Osteocyte (in vitro differentiated cells): ENCODE data around the genes LZTS2, LBX1, FBXW4, OGA and ARMH3.

GRCh38 chr10:100893919-100894429 is 18.8 kb upstream of the SLF2 start:
- PRO-cap: no peak

GRCh38 chr10:100895218-100895997 is 17.4 kb upstream of the SLF2 start:
- PRO-cap: no peak

- PRO-cap: bidirectional peak, plus-strand start at chr10:100999829, minus-strand start at chr10:100999676
These were observed at the start of gene LZTS2 for GRCh38 chr10:100999529-101000002. Gene LZTS2 (plus strand): TSS chr10:100999808.

DNA sequence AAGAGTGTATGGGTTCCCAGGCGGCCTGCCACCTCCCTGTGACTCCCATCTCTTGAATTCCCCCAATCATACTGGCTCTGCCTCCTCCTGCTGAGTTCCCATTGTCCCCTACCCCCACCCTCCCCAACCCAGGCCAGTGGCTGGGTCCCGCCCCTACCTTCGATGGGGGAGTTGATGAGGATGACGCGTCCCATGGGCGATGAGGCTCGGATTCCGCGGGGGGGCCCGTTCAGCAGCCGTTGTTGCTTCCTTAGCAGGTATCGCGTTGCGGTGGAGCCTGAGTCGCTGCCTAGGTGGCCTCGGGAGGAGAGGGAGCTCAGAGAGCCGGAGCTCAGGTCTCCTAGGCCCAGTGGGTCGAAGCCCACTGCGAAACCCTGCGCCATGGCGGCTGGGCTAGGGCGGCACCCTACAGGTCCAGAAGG is 1.1 kb downstream of the PDZD7 start:
- PRO-cap: no peak

- PRO-cap: no peak
These were observed 561 bp downstream of the PDZD7 start for GRCh38 chr10:101030259-101030877.

DNA sequence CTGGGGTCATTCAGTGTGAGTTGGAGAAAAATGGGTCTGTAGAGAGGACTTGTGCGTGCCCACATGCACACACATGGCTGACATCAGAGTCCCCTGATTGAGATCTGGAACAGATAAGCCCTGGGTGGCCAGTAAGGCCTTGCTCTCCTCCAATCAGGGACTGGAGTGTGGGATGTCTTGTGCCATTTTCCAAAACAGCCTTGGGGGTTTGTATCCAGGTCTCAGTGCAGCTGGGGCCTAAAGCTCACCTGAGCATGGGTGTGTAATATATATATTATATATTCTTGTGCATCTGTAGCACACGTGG is 1.9 kb downstream of the SFXN3 start:
- PRO-cap: no peak

GRCh38 chr10:101042513-101043354 is 11.7 kb downstream of the SFXN3 start:
- PRO-cap: unidirectional peak, plus-strand start at chr10:101042823; bidirectional peak, plus-strand start at chr10:101042941, minus-strand start at chr10:101043043

DNA sequence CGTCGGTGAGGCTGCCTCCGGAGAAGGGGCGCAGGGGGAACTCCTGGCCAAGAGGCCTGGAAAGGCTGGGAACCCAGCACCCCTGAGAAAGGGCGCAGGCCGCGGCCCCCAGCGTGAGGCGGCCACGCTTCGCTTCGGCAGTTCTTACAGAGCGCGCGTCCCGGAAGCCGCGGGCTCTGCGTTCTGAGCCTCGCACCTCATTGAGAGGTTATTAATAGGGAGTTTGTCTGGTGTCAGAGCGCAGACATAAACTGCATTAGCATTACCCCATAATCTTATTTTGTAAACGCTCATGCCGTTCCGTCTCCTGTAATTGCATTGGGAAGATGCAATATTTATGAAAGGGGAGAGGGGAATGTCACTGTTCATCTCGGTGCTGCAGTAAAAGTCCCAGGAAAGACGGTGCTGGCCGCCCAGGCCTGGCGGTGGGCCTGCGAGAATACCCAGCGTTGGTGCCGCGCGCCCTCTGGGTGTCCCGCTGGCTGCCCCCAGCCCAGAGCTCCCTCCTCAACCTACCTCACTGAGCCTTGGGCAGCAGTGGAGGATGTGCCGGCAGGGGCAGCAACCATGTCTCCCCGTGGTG is 9.7 kb upstream of the TLX1 start:
- PRO-cap: no peak

GRCh38 chr10:101229326-101230229 is at the start of gene LBX1:
Gene LBX1 (minus strand): TSS chr10:101229463.
- PRO-cap: no peak

- PRO-cap: no peak
These were observed 41.8 kb downstream of the FBXW4 start for GRCh38 chr10:101652852-101653884.

GRCh38 chr10:101693515-101693946 is 1.4 kb downstream of the FBXW4 start:
- PRO-cap: unidirectional peak, plus-strand start at chr10:101693790; unidirectional peak, plus-strand start at chr10:101693852

DNA sequence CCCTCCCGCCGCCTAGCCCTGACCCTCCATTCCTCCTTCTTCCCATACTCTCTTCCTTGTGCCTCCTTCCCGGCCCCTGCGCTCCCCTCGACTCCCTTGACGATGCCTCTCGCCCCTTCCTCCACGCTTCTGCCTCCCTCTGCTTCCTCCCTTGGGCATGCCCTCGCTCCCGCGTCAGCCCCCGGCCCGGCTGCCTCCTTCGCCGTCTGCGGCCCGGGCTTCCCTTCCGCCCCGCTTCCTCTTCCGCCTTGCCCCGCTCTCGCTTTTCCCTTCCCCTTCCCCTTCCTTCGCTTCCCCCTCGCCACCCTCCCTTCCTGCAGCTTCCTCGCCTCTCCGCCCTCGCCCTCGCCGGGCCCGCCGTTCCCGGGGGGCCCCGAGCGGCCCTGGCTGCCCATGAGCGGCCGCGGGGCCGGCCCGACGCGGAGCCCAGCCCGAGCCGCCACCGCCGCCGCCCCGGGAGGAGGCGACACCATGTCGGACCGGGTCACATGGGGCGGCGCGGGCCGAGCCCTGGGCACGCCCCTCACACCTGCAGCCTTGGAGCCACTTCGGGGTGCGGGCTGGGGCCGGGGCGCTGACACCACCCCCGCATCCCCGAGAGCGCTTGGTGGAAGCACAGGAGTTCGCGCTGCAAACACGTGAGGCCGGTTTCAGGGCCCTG is at the start of gene FBXW4:
TSS of gene FBXW4 (minus strand) at position 460 of the 661 bp plus-strand sequence.
- PRO-cap: bidirectional peak, plus-strand start at position 66 of the sequence, minus-strand start at position 60 of the sequence; bidirectional peak, plus-strand start at position 384 of the sequence, minus-strand start at position 473 of the sequence

DNA sequence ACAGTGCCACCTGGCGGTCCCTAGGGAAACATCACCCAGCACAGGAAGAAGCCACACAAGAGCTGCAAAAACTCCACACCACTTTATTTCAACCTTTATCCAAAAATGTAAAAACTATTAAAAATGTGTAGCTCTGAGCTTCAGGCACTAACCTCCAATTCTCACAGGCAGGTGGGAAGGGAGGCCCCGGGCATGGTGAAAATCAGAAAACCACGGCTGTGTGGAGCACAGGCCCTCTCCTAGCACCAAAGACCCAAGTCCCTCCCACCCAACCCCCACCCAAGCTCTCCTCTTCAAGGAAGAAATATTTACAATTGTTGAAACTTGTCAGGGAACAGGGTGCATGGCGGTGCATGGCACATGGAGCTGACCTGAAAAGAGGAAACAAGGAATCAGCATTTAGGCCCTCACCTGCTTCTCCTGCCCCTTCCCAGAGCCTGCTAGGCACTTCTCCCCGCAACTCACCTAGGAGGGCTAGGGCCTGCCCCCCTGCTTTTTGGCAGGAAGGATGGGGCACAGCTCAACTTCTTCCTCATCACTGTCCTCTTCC is 1.9 kb downstream of the NPM3 start:
- PRO-cap: no peak

- PRO-cap: no peak
These were observed 10.6 kb upstream of the NPM3 start for GRCh38 chr10:101793954-101794162.

- PRO-cap: bidirectional peak, plus-strand start at chr10:101818649, minus-strand start at chr10:101818442
These were observed at the start of gene OGA for GRCh38 chr10:101817933-101818868. Gene OGA (minus strand): TSS chr10:101818444.

- PRO-cap: unidirectional peak, plus-strand start at chr10:102055590; unidirectional peak, plus-strand start at chr10:102055787; bidirectional peak, plus-strand start at chr10:102056018, minus-strand start at chr10:102055944; bidirectional peak, plus-strand start at chr10:102056350, minus-strand start at chr10:102056139
These were observed at the start of gene ARMH3 for GRCh38 chr10:102055510-102056499. Gene ARMH3 (minus strand): TSS chr10:102056173.

- PRO-cap: no peak
These were observed 4.8 kb downstream of the LDB1 start for GRCh38 chr10:102115307-102115756.

GRCh38 chr10:102246135-102246465 is 768 bp downstream of the GBF1 start:
- PRO-cap: no peak

- PRO-cap: no peak
These were observed 34.4 kb downstream of the GBF1 start for GRCh38 chr10:102279646-102280294.

DNA sequence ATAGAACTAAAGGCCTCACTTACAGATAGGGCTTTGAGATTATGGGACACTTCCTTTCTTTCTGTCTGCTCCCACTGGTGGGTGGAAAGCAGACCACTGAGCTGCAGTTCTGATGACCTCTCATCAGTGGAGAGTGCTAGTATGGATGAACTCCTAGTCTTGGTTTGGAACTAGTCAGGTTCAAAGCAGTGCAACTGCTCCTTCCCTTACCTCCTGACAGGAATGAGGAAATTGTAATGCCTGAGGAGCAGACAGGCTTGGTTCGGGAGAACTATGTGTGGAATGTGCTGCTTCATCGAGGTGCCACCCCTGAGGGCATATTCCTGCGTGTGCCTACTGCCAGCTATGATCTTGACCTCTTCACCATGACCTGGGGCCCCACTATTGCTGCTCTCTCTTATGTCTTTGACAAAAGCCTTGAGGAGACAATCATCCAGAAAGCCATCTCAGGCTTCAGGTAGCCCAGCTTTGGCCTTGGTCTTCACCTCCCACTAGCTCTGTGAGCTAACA is 27.5 kb upstream of the NFKB2 start:
- PRO-cap: no peak